Esophagus squamous epithelium (tissue), 4 donors: Measurements from ENCODE around the gene ACSL3.

- PRO-cap: unidirectional peak, plus-strand start at chr2:219431041
- RAMPAGE, long total RNA, 4 experiments: no peak in any of the 4 experiments
Measured at GRCh38 chr2:219430567-219431300, 3.9 kb upstream of the SPEG start.

DNA sequence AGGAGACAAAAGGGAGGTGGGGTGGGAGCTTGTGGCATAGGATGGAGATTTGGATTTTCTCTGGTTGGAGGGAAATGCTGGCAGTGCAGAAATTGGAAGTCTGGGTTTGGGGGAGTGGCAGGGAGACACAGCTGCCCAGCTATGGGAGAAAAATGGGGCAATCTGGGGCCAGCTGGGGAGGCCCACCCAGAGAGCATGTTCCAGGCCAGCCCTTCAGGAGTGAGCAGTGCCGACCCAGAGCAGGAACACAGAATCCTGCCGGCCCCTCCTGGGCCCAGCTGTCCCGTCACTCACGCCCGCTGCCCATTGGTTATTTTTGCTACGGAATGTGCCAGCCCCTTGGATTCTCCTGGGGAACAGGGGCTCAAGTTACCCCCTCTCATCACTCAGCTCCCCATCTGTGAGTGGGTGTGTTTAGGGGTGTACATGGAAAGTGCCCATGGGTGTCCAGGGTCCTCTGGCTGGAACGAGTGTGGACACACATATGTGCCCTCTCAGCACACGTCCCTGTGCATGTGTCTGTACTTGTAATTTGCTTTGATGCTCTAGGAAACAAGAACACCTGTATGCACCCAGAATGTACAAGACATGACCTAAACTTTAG lies 4.9 kb downstream of the SPEG start:
- PRO-cap: bidirectional peak, plus-strand start at position 226 of the sequence, minus-strand start at position 221 of the sequence
- RAMPAGE, long total RNA, 4 experiments: no peak in any of the 4 experiments

DNA sequence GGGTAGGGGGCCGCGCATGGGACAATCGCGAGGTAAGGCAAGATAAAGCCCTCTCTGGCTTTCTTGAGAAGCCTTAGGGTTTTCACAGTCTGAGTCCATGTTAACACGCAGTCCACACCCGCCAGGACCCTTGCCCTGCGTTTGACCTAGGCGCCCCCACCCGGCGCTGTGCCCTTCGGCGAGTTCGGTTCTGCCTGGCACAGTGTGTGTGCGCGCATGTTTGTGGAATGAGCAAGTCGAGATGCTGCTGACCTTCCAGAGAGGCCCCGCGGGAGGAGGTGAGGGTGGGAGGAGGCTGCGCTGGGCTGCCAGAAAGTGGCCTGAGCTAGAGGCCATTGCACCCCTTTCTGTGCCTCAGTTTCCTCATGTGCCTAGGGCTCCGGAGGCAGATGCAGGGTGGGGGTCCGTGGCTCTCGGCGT lies 6.7 kb downstream of the SPEG start:
- PRO-cap: bidirectional peak, plus-strand start at position 217 of the sequence, minus-strand start at position 208 of the sequence
- RAMPAGE, long total RNA, 4 experiments: no peak in any of the 4 experiments

DNA sequence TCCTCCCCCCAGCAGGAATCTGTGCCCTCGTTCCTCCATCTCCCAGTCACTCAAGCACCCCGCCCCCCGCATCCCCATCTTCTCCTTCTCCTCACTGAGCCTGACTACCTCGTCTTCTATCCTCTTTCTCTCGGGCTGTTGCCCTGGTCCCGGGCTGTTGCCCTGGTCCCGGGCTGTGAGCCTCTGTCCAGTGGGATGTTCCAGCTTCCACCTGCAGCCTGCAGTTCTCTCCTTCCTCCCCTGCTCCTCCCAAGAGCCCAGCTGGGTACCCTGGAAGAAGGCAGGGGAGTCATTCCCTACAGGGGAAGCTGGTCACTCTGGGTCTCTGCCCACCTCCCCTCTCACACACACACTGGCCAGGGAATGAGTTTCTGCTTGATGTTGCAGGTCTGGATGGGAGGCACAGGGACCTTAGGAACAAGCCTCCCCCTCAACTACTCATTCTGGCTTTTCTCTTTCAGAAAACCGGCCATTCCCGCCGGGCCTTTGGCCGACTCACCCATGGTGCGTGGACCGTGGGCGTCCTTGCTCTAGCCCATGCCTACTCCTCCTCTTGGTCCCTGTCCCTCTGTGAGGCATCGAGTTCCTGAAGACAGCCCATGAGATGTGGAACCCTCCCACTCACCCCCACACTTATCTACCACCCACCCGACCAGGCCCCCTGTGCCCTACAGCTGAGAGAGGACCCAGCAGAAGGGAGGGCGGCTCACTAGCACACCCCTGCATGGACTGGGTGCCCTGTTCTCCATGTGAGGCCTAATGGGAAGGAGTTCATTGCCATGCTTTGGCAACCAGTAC lies 8.2 kb downstream of the SPEG start:
- PRO-cap: no peak
- RAMPAGE, long total RNA, 4 experiments: no peak in any of the 4 experiments

DNA sequence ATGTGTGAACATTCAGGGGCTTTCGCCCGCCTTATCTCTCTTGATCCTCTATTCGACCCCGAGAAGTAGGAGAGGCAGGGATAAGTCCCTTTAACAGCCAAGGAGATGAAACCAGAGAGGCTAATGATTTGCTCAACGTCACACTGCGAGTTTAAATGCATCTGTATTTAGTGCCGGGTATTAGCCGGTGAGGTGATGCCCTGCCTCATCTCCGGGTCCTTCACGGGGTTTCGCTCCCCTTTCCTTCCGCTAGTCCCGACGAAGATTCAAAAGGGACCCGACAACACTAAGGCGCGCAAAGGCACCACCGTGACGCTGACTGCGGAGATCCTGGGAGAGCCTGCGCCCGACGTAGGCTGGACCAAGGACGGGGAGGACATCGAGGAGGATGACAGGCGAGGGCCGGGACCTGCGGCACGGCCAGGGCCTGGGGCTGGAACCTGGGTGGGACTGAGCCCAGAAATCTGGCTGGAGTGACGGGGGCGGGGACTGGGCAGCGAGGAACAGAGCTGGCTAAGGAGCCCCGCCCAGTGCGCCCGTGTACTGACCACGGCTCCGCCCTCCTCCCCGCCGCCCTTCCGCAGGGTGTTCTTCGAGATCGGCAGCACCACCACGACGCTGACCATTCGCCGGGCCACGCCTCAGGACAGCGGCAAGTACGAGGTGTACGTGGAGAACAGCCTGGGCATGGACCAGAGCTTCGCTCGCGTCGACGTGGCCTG lies 1.1 kb upstream of the GMPPA start:
- PRO-cap: bidirectional peak, plus-strand start at position 625 of the sequence, minus-strand start at position 475 of the sequence
- RAMPAGE, long total RNA, 4 experiments: no peak in any of the 4 experiments

DNA sequence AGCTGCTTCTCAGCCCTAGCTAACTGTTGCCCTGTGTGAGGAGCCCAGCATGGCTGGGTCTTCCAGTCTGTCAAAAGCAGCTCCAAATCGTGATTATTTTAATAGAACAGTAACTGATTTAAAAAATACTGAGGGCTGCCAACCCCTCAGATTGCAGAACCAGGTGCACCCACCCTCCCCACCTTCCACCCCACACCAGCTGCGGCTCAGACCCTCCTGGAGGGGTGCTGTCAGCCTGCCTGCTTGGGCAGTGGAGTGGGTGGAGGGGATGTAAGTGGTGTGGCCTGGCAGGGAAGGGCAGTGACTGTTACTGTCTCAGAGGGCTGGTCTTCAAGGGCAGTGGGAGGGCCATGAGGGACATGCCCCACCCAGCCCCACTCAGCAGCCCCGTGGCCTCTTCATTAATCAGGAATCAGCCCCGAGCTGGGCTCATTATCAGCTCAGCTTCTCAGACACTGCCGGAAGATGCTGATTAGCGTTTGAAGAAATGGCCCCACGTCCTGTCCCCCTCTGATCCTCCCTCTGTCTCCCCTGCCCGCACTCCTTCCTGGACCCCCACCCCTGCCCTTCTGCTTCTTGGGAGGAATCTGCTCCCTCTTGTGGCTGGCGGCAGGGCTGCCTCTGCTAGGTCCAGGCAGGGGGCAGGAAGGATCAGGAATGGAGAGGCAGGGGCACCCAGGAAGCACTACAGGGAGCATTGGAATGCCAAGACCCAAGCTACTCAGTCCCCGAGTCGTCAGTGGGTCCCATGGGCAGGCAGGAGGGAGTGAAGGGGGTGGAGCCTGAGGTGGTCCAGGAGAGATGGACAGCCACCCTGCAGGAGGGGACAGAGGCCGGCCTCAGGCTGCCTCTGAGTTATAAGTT lies 6.8 kb downstream of the ASIC4 start:
- PRO-cap: no peak
- RAMPAGE, long total RNA, 4 experiments: no peak in any of the 4 experiments

GRCh38 chr2:219551298-219551865 lies 7.6 kb downstream of the TMEM198 start:
- PRO-cap: unidirectional peak, minus-strand start at chr2:219551583
- RAMPAGE, long total RNA, 4 experiments: no peak in any of the 4 experiments

- PRO-cap: no peak
- RAMPAGE, long total RNA, 4 experiments: no peak in any of the 4 experiments
Measured at GRCh38 chr2:219573165-219573631, 1.1 kb downstream of the INHA start.

DNA sequence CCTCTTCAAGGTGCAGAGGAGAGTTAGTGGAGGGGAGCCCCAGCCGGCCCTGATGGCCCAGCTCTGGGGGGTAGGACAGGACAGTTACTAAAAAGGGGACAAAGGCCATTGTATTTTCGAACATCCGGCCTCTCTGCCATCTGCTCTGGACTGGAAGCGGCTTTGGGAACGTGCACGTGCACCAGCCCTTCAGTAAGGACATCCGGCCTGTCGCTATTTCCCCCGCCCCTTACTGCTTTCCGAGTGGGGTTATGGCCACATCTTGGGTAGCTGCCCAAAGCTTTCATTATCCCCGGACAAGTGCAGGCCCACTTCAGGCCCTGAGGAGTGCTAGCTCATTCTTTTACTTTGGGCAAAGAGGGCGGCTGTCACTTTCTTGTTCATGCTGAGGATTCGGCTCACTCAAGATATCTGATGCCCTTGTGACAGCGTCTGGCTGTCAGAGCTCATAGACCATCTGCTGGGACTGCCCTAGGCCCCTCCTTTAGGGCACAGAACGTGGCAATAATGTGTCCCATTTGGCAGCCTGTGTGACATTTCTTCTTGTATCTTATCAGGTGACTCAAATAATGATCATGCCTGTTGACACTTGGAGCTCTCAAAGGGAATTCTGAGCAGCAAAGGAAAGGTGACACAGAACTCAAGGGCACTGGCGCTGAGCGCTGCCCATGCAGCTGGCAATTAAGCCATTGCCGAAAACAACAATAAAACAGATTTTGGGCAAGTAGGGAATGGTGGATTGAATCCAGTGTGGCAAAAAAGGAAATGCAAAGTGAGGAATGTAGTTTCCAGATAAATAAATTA lies 17.6 kb downstream of the SLC4A3 start:
- PRO-cap: no peak
- RAMPAGE, long total RNA, 4 experiments: no peak in any of the 4 experiments

DNA sequence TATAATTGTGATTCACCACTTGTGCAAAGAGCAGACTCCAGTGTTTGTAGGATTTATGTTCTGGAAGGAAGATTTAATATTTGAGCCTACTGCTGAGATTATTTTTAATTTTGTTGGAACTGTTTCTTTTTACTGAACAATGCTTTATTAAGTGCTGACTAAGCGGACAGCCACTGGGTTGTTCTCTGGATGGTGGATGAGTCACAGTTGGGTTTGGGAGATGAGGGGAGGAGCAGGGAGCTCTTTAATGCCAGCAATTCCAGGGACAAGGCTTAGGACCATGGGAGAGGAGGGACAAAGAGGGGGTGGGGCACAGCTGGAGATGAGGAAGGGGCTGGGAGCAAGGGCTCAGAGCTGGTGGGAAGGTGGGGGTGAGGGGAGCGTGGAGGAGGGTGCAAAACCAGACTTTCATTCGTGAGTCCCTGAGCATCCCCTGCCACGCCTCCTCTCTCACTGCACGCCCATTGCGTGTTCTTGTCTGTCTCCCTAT lies 18.2 kb downstream of the SLC4A3 start:
- PRO-cap: no peak
- RAMPAGE, long total RNA, 4 experiments: no peak in any of the 4 experiments

- PRO-cap: no peak
- RAMPAGE, long total RNA, 4 experiments: no peak in any of the 4 experiments
Measured at GRCh38 chr2:220076806-220077181, 449.4 kb downstream of the SLC4A3 start.

DNA sequence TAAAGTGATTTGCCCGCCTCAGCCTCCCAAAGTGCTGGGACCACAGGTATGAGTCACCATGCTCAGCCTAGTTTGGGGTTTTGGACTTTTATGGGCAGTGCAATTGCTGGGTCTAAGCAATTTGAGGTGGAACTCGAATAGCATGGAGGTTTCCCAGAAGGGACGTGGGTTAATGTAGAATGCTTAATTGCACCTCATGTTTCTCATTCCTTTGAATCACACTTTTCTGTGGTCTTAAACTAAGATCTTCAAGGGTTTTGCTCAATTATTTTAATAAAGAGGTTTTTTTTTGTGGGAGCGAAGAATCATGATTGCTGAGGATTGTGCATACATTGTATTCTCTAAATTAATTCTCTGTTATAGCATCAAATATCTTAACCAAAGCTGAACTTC lies 102.4 kb upstream of the EPHA4 start:
- PRO-cap: no peak
- RAMPAGE, long total RNA, 4 experiments: no peak in any of the 4 experiments

GRCh38 chr2:222445635-222446218 lies 21.4 kb downstream of the SGPP2 start:
- PRO-cap: no peak
- RAMPAGE, long total RNA, 4 experiments: no peak in any of the 4 experiments

- PRO-cap: no peak
- RAMPAGE, long total RNA, 4 experiments: start-site peak on the plus strand in 1 of 4 experiments, at chr2:222842931-222842939 at its widest, 6 reads per replicate
Measured at GRCh38 chr2:222842659-222843409, 18.0 kb upstream of the ACSL3 start.

GRCh38 chr2:222860704-222861158 lies at the start of gene ACSL3:
TSS of gene ACSL3 (plus strand) at chr2:222861036.
- PRO-cap: bidirectional peak, plus-strand start at chr2:222861036, minus-strand start at chr2:222860864
- RAMPAGE, long total RNA, 4 experiments: start-site peak on the plus strand in 4 of 4 experiments, at chr2:222861011-222861070 at its widest, 826 to 5,018 reads per replicate

DNA sequence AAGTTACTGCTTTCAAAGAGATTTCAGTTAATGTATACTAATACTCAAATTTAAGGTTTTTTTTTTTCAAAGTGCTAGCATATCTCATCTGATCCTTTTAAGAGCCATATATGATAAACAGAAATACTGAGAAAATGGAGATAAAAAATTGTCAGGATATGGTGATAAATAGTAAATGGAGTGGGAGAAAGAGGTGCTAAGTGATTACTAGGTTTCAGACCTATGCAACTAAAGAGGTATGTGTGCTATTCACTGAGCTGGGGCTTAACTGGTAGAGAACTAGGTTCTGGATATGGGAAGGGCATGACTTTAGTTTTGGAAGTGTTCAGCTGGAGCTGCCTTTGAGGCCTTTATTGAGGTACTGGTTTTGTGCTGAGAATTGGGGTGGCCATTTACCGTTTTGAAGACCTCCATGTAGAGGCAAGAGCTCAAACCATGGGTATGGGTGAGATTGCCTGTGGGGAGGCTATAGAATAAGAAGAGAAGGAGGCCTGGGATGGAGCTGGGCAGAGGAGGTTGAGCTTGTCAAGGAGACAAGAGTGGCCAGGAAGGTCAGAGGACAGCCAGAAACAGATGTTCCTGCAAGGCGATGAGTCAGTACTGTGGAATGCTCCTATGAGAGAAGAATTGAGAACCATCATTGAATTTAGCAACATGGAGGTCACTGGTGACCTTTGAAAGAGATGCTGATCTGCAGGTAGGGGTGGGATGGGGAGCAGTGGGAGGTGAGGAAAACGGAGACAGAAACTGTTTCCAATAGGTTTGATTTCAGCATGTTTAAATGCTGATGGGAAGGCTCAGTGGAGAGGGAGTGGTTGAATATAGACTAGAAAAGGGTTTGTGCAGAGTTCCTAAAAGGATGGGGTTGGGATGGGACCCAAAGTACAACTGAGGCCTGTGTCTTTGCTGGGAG lies 3.3 kb downstream of the ACSL3 start:
- PRO-cap: no peak
- RAMPAGE, long total RNA, 4 experiments: no peak in any of the 4 experiments

GRCh38 chr2:222870436-222871182 lies 9.8 kb downstream of the ACSL3 start:
- PRO-cap: no peak
- RAMPAGE, long total RNA, 4 experiments: no peak in any of the 4 experiments

GRCh38 chr2:222912193-222912480 lies 51.3 kb downstream of the ACSL3 start:
- PRO-cap: no peak
- RAMPAGE, long total RNA, 4 experiments: no peak in any of the 4 experiments

DNA sequence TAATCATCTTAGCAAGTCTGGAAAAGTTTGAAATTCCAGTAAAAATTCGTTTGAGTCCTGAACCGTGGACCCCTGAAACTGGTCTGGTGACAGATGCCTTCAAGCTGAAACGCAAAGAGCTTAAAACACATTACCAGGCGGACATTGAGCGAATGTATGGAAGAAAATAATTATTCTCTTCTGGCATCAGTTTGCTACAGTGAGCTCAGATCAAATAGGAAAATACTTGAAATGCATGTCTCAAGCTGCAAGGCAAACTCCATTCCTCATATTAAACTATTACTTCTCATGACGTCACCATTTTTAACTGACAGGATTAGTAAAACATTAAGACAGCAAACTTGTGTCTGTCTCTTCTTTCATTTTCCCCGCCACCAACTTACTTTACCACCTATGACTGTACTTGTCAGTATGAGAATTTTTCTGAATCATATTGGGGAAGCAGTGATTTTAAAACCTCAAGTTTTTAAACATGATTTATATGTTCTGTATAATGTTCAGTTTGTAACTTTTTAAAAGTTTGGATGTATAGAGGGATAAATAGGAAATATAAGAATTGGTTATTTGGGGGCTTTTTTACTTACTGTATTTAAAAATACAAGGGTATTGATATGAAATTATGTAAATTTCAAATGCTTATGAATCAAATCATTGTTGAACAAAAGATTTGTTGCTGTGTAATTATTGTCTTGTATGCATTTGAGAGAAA lies 80.8 kb downstream of the ACSL3 start:
- PRO-cap: no peak
- RAMPAGE, long total RNA, 4 experiments: no peak in any of the 4 experiments

- PRO-cap: unidirectional peak, minus-strand start at chr2:222994395; unidirectional peak, minus-strand start at chr2:222994462
- RAMPAGE, long total RNA, 4 experiments: no peak in any of the 4 experiments
Measured at GRCh38 chr2:222994109-222994775, 57.7 kb upstream of the KCNE4 start.